ENCODE measurements around the gene RXFP3.

GRCh38 chr5:33439774-33440256, 950 bp upstream of the TARS1 start:
- RRBS, result no CpG with 5 or more reads among the region's 14 CpGs

DNA sequence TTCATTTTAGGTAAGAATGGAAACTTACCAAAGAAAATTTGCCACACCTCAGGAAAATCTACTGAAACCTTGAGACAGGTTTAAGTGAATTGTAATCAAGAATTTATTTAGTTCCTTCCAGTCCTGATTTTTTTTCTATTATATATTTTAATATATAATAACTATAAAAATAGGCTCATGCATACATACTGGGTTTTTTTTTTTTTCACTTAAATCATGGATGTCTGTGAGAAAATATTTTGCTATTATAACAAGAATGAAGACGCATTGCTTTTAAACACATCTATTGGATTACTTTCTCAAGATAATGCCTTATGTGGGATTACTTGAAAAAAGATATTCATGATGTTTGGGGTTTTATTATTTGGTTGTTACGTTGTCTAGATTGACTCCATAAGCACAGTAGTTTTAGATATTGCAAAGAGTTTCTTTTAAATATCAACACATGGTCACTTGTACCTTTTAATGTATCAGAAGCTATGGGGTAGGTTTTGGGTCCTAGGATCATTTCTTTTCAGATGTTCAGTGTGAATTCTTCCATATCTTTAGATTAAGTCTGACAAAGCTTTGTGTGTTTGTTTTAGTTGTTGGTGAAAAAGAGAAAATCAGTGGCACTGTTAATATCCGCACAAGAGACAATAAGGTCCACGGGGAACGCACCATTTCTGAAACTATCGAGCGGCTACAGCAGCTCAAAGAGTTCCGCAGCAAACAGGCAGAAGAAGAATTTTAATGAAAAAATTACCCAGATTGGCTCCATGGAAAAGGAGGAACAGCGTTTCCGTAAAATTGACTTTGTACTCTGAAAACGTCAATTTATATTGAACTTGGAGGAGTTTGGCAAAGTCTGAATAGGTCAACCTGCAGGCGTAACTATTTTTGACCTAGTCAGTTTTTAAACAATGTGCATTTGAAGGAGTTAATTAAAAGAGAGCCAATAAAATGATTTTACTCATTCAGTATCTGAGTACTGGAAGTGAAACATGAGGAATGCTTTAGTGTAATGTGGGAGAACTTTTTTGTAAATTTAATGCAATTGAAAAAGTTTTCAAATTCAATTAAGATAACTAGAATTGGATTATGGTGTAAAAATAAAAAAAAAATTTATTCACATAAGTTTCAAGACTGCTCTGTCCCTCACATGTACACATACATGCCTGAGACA, 26.6 kb downstream of the TARS1 start:
- RRBS, result no CpG with 5 or more reads among the region's 12 CpGs

DNA sequence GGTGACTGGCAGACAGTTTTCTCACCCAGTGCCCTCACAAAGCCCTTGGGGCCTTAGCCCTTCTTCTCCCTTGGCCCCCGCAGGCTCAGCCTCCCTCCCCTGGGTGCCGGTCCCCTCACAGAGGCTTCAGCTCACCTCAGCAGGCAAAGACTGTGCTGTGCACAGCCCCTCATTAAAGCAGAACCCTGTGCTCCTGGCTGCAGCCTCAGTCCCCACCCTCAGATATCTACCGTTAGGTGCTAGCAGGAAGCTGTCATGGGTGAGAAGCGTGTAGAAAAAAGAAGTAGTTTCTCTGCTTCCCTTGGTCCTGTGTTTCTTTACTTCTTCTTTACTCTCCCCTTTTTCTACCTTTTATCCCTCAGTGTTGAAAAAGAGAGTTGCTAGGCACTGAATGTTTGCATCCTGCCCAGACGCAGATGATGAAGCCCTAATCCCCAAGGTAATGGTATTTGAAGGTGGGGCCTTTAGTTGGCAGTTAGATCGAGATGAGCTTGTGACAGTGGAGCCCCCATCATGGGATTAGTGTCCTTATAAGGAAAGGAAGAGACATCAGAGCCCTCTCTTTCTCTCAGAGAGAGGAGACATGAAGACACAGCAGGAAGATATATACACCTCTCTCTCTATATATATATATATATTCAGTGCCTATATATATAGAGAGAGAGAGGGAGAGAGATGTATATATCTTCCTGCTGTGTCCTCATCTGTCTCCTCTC, 205.5 kb downstream of the ADAMTS12 start:
- RRBS, result no CpG with 5 or more reads among the region's 6 CpGs

DNA sequence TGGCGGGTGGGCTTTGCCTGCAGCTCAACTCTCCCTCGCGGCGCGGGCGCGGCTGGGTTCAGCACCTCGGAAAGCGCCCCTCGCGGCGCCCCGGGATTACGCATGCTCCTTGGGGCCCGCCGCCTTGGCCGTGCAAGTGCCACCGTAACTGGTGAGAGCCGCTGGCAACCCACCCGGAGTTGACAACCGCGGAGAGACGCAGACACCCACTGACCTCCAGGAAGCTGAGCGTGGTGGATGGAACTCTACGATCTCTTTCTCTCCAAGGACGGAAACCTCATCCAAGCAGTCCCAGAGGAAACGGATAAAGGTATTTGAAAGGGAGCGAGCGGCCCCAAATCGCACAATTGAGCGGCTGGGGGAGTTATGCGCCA, at the start of gene RXFP3:
Gene RXFP3 (plus strand): TSS at position 359 of the 374 bp plus-strand sequence.
- RRBS, result 4% methylated on average over 7 of the region's 32 CpGs

DNA sequence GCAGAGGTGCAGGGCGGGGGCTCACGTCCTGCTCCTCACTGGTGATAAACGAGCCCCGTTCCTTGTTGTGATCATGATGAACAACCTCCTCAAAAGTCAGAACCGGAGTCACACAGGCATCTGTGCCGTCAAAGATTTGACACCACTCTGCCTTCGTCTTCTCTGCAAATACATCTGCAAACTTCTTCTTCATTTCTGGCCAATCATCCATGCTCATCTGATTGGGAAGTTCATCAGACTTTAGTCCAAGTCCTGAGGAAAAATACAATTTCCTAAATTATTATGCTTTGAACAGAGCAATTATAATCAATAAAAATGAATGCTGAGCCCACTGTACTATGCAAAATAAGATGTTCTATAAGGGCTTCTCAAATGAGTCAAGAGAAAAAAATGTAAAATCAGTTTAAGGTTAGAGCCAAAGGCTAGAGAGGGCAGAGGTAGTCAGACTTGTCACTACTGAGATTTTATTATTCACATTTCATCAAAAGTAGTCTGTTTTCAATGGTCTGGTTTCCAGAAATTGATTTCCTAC, 4.8 kb upstream of the SLC45A2 start:
- RRBS, result no CpG with 5 or more reads among the region's 7 CpGs

DNA sequence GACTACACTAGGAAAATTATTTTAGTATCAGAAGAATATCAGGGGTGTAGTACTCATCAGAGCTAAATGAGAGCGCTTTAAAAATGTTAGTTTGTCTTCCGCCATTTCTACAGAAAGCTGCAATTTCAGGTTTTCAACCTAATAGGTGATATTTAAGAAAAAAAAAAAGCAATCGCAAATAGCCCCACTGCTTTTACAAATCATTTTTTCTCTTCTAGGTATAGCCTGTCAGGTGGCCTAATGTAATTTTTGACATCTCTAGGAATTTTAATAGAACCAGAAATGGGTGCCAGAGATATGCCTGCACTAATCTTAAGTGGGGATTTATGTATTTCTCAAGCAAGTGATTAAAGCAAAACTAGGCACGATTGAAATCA, 746 bp upstream of the AMACR start:
- RRBS, result no CpG with 5 or more reads among the region's 4 CpGs

DNA sequence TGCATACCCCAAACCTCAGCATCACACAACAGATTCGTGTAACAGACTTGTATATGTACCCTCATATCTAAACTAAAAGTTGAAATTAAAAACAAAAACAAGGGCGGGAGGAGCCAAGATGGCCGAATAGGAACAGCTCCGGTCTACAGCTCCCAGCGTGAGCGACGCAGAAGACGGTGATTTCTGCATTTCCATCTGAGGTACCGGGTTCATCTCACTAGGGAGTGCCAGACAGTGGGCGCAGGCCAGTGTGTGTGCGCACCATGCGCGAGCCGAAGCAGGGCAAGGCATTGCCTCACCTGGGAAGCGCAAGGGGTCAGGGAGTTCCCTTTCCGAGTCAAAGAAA, 104.7 kb upstream of the C1QTNF3 start:
- RRBS, result no CpG with 5 or more reads among the region's 16 CpGs

- RRBS, result no CpG with 5 or more reads among the region's 77 CpGs
These were observed 201.8 kb upstream of the C1QTNF3 start for GRCh38 chr5:34244509-34245612.

GRCh38 chr5:34657516-34658015, 1.4 kb downstream of the RAI14 start:
- RRBS, result no CpG with 5 or more reads among the region's 20 CpGs

DNA sequence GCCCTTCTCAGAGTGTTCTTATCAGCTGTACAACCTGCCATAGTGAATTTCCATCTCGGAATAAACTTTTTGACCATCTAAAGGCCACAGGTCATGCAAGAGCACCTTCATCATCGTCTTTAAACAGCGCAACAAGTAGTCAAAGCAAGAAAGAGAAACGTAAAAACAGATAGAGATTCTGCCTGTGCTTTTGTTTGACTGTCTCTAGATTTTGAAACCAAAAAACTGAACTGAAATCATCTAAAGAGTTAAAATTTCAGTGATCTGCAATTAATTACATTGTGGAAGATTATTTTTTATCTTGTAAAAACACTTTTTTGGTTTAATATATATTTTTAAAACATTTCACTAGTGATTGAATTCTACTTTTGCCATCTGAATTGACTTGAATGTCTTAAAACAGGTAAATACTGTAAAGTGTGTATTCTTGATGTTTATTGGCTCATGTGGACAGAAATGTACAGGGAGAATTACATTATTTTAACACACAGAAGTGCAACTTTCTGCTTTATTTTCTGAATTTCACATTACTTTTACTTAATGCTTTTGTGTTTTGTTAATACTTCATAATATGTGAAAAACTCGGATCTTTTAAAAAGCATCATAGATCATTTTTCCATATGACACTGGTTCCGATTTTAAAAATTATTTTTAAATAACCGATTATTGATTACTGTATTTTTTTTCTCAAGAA, 25.3 kb downstream of the DNAJC21 start:
- RRBS, result no CpG with 5 or more reads among the region's 7 CpGs

- RRBS, result no CpG with 5 or more reads among the region's 3 CpGs
These were observed 53.9 kb downstream of the SPEF2 start for GRCh38 chr5:35671508-35672065.

DNA sequence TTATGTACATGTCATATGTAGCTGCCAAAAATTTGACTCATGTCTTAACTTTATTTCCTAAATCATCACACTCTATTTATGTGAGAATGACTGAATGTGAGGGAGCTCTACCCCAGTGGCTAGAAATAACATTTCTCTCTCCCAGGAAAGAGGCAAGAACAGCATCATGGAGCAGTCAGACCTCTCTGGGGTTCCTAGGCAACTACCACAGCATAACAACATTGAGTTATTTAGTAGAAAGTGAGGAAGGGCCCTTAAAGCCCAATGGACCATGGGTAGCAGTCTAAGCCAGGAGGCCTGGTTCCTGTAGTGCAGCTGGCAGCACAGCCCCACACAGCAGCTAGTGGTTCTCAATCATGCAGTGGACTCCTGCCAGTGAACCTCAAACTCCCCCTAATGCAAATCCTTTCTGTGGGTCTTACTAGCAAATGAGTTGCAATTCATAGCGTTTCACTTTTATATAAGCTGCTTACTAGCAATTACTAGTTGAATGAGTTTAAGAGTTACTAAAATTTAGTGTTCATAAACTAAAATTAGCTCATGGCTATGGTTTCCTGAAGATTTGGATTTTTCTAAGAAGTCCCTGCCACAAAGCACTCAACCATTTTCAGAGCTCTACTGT, 55.4 kb downstream of the SPEF2 start:
- RRBS, result no CpG with 5 or more reads among the region's 1 CpG

- RRBS, result no CpG with 5 or more reads among the region's 4 CpGs
These were observed 26.1 kb upstream of the IL7R start for GRCh38 chr5:35830474-35831198.

- RRBS, result no CpG with 5 or more reads among the region's 3 CpGs
These were observed 2.5 kb upstream of the IL7R start for GRCh38 chr5:35853971-35854809.

DNA sequence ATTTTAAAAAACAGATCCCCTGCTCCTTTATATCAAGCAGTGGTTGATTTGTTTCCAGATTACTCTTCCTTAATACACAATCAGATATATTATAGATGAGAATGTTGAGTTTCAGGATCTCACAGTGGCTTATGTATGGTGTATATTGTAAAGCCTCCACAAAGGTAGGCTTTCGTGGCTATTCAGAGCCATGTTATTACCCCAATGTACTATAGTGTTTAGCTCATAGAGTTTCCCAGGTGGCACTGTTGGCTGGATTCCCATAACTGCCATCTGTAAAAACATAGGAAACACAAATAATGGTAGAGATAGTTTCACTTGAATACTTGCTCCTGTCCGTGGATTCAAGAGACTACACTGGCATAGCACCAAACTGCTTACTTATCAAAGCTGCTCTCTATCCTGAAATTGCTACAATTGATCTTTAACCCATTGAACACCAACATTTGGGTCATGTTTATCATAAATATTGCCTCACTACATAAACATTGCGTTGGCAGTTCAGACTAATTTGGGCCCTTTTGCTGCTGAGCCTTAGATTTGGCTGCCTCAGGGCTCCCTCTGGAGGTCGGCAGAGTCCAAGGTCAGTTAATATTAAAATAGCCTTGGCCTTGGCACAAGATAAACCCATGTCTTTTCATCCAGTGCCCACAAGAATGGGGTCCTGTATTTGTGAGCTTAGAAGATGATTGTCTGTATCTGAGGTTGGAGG, 3.8 kb upstream of the RANBP3L start:
- RRBS, result no CpG with 5 or more reads among the region's 4 CpGs

GRCh38 chr5:36373599-36374012, 71.9 kb upstream of the RANBP3L start:
- RRBS, result no CpG with 5 or more reads among the region's 8 CpGs

DNA sequence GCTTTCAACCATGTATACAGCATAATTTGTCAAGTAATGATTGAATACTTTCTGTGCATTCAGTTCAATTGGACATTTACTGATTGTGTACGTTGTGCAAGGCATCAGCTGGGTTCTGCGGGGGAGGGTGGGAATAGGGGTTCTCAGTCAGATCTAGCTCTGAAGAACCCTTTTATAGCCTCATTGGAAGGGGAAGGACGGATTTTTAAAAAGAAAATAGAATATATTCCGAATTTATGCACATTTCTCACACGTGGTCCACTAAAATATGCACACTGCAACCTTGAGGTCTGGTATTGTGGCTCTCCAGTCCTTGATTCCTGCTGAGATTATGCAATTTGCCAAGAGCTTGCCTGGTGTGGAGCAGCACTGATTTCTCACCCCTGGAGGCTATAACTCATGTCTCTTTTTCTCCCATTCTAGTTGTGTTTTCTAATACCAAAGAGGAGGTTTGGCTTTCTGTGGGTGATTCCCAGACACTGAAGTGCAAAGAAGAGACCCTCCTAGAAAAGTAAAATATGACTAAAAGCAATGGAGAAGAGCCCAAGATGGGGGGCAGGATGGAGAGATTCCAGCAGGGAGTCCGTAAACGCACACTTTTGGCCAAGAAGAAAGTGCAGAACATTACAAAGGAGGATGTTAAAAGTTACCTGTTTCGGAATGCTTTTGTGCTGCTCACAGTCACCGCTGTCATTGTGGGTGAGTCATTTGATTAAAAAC, 1.7 kb downstream of the SLC1A3 start:
- RRBS, result no CpG with 5 or more reads among the region's 9 CpGs

- RRBS, result no CpG with 5 or more reads among the region's 5 CpGs
These were observed 45.9 kb downstream of the SLC1A3 start for GRCh38 chr5:36652292-36652761.

DNA sequence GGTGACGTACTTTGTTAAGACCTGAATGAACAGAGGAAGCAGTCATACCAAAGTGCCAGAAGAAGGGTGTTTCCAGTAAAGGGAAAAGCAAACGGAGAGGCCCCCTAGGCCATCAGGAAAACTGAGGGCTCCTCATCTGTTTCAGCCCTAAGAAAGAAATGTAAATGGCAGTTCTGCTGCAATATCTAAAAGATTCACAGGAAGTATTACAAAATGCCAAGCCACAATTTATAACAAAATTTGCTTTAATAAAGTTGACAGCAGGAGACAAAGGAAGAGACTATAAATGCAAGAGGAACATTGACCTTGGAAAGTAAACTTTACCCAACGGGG, 71.3 kb downstream of the SLC1A3 start:
- RRBS, result no CpG with 5 or more reads among the region's 3 CpGs

- RRBS, result 4% methylated on average over 10 of the region's 44 CpGs
These were observed 132.0 kb upstream of the NIPBL start for GRCh38 chr5:36744413-36745183.

Measured in epidermal melanocyte (primary cell).